ENCODE measurements around the genes ERP44 and TMEFF1.

DNA sequence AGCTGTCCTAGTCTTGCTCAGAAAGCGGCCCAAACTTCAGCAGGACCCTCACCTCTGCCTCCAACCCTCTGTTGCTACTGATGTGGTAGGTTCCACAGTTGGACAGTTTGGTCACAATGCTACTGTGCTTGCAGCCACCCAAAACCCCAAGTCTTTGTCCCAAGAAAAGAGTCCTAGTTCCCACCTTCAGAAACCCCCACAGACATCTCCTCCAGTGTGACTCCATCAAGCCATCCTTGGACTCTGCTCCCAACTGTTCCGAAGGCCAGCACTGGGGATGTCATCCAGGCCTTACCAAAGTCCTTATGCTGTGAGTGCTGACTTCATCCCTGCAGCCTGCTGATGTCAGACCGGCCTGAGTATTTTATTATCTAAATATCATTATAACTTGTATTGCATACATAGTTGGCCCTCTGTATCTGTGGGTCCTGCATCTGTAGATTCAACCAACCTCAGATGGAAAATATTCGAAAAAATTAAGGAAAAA lies 9.3 kb downstream of the CORO2A start:
- PRO-cap, result no peak

- PRO-cap, result no peak
Measured at GRCh38 chr9:98226454-98226948, 28.9 kb downstream of the TBC1D2 start.

- PRO-cap, result no peak
Measured at GRCh38 chr9:98248601-98249240, 6.7 kb downstream of the TBC1D2 start.

GRCh38 chr9:98555764-98556429 lies 152.8 kb downstream of the GABBR2 start:
- PRO-cap, result no peak

DNA sequence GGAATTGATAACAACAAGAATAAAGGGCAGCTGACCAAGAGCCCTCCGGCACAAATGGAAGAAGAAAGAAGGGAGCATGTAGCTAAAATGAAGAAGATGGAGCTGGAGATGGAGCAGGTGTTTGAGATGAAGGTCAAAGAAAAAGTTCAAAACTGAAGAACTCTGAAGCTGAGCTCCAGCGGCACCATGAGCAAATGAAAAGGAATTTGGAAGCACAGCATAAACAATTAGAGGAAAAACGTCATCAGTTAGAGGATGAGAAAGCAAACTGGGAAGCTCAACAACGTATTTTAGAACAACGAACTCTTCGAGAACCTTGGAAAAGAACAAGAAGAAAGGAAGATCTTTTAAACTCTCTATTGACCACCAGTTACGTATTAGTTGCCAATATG lies 101.0 kb downstream of the GABBR2 start:
- PRO-cap, result no peak

GRCh38 chr9:98781938-98782387 lies 14.4 kb downstream of the ANKS6 start:
- PRO-cap, result no peak

DNA sequence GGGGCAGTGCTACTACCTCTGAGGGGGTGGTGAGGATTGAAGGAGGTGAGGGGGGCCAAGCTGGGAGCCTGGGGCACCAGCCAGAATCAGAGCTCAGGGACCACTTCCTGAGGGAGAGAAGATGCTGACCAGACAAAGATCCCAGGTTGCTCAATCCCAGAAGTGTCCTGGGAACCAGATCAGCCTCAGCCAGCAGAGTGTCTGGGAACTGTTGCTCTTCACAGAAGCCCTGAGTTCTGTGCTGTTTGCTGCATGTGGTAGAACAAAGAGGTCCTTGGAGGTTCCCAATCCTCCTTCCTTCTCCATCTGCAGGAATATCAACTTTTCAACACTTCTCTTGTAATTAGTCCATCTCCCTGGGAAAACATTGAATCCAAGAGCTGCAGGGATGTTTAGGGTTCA lies 56.8 kb downstream of the GALNT12 start:
- PRO-cap, result no peak

GRCh38 chr9:98940410-98940667 lies 3.4 kb upstream of the COL15A1 start:
- PRO-cap, result no peak

GRCh38 chr9:98971153-98971555 lies 27.4 kb downstream of the COL15A1 start:
- PRO-cap, result no peak

- PRO-cap, result no peak
Measured at GRCh38 chr9:99137607-99138188, 32.8 kb downstream of the TGFBR1 start.

DNA sequence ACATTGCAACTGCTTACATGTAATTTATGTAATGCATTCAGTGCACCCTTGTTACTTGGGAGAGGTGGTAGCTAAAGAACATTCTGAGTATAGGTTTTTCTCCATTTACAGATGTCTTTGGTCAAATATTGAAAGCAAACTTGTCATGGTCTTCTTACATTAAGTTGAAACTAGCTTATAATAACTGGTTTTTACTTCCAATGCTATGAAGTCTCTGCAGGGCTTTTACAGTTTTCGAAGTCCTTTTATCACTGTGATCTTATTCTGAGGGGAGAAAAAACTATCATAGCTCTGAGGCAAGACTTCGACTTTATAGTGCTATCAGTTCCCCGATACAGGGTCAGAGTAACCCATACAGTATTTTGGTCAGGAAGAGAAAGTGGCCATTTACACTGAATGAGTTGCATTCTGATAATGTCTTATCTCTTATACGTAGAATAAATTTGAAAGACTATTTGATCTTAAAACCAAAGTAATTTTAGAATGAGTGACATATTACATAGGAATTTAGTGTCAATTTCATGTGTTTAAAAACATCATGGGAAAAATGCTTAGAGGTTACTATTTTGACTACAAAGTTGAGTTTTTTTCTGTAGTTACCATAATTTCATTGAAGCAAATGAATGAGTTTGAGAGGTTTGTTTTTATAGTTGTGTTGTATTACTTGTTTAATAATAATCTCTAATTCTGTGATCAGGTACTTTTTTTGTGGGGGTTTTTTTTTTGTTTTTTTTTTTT lies 45.9 kb downstream of the TGFBR1 start:
- PRO-cap, result no peak

GRCh38 chr9:99151410-99151896 lies 46.5 kb downstream of the TGFBR1 start:
- PRO-cap, result no peak

DNA sequence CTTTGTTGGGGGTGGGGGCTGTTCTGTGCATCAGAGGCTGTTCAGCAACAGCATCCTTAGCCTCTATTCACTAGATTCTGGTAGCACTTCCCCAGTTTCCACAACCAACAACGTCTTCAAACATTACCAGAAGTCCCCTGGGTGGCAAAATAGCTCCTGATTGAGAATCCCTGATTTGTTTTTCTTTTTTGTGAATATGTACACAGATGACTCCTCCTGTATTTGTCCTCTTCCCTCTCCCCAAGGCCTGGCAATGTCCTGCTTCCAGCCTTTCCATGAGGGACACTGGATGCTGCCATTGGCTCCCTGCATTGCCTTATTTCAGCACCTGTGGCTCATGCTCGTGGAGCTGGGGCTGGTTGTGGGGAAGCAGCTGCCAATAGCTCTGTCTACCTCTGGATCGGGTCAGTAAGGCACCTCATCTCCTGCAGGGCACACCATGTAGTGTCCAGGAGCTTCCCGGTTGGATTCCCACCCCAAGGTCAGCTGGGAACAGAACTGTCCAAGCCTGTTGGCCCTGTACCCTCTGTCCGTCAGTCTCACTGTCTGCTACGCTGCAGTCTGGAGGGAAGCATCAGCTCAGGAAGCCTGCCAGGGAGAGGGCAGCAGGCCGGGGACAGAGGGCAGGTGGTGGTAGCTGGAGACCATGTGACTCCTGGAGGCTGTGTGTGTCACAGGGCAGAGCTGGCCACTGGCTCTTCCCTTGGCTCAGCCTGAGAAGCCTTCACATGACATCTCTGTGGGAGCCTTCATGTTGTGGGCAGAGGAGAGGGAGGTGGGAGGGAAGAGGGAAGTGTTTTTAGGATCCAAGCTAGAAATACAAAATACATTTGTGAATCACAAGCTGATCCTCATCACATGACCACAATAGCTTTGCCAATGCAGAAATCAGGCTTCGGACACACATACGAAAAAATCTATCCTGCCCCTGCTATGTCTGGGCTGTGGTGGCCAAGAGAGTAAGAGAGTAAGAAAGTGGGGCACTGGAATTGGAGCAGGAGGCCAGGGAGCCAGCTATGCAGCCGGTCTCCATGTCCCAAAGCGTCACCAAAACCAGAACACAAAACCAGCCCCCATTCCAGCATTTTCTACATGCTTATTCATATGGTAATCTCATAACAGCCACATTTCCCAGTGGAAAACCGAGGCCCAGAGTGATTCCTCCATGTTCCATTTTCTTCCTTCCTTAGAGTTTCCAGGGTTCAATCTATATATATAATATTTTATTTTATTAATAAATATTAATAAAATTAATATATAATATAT lies 134.5 kb downstream of the SEC61B start:
- PRO-cap, result no peak

- PRO-cap, result no peak
Measured at GRCh38 chr9:99357410-99358055, 135.5 kb downstream of the SEC61B start.

DNA sequence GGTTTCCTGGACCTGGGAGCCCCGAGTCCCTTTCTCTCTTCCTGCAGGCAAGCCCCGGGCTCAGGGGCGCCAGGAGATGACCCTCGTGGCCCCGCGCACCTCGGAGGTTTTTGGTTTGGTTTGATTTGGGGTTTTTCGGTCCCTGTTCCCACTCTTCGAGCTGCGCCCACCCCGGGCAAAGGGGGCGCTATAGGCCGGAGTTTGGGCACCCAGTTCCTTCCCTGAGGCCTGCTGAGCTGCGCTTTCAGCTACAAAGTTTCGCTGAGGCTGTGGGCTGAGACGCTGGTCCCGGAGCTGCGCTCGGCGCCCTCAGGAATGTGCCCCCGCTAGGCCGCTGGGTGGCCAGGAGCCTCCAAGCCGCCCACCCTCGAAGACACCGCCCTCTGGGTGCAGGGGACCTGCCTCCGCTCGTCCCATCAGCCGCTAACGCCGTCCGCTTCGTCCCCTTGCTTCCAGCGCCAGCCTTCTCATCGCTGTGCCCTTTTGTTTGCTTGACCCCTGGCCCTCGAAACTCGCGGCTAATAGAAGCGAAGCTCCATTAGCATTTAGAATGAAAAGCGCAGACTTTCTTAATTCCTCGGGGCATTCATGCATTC lies 3.0 kb downstream of the NR4A3 start:
- PRO-cap, result no peak

DNA sequence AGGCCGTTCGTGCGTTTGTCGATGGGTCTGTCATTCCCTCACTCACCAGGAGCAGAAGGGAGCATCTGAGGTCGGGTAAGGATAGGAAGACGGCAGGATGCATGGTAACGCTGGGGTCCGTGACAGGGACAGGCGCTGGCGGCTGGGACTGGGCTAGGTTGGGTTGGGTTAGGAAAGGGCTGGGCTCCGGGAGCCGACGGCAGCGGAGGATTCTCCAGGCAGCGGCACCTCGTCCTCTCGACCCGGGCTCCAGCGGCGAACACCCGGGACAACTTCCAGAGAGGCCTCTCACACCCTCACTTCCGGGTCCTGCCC lies at the start of gene ERP44:
ERP44 (minus strand) TSS at position 263 of the 315 bp plus-strand sequence.
- PRO-cap, result bidirectional peak, plus-strand start outside the sequence, minus-strand start at position 263 of the sequence

GRCh38 chr9:100180022-100180672 lies 81.1 kb downstream of the INVS start:
- PRO-cap, result no peak

GRCh38 chr9:100472628-100473225 lies at the start of gene TMEFF1:
TMEFF1 (plus strand) TSS chr9:100473149.
- PRO-cap, result bidirectional peak, plus-strand start at chr9:100473149, minus-strand start at chr9:100473011

DNA sequence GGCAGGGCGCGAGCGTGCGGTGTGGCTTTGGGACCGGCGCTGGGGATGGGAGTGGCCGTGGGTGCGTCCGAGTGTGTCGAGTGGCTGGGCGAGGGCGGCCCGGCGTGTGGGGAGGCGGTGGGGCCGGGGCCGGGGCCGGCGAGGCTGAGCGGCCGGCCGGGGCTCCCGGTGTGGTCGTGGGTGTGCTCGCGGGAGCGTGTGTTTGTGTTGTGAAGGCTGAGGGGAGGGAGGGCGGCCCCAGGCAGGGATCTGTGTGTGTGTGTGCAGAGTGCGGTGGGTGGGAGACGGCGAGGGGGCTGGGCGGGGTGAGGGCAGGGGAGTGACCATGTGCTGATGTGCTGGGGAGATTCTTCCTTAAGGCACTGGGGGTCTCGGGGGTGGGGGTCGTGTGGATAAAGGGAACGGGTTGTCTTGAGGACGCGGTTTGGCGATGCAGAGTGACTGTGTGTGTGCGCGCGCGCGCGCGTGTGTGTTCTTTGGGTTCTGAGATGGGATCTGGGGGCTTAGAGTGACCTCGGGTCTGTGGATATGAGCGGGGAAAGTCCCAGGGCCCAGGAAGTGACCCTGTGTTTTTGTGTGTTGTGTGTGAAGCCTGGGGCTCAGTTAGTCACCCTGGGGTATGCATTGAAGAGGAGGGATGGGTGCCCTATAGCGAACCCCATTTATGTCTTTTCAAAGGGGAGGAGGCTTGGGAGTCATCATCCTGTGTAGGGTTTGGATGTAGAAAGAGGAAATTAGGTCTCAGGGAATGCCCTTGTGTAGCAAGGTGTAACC lies 1.1 kb downstream of the TMEFF1 start:
- PRO-cap, result no peak

DNA sequence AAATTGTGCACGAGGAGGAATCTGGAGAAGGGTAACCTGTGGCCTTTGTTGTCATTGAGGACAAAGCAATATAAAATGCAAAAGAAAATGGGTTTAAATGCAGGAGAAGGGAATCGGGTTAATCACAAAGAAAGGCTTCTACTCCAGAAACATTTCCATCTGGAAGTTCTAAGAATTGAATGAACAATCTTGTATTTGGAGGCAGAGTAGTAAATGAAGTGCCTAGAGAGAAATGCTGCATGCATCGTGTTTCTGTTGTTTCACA lies 16.1 kb downstream of the CAVIN4 start:
- PRO-cap, result no peak